Lung (tissue), 4 donors: ENCODE measurements around a stretch of chr9.

DNA sequence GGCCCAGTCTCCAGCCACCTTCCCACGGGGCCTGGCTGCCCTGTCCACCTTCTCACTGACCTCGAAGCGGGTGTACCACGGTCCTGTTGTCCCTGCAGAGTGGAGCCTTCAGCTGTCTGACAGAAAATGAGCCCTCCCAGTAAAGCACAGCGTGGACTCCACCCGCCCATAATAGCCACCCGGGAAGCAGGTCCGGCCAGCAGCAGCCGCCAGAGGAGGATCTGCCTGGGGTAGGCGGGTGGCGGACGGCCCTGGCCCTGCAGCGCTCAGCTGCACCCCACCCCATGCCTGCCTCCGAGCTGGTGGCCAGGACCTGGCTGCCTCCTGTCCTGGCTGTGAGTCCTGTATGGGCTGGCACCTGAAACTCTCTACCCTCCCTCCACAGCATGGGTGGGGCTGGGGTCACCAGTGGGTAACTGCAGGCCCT is 54.5 kb downstream of the SEMA4D start:
- PRO-cap = no peak
- RAMPAGE, long total RNA = no peak
- RRBS = no CpG with 5 or more reads among the region's 14 CpGs

DNA sequence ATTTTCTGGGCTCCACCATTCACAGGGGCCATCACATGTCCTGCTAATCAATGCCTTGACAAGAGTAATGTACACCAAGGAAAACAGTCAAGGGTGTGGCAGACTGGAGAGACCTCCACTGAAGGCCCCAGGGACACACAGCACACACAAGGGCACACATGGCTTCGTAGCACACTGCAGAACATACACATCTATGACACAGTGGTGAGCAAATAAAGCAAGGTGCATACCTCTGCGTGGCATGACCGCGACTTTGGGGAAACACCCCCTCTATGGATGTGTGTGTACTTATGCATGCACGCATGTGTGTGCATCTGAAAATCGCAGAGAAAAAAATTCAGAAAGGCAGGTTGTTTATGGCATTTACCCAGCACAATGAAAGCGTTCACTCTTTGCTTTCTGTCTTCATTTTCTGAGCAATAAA is 20.5 kb downstream of the SEMA4D start:
- PRO-cap = no peak
- RAMPAGE, long total RNA = no peak
- RRBS = no CpG with 5 or more reads among the region's 7 CpGs

- PRO-cap = no peak
- RAMPAGE, long total RNA = no peak
- RRBS = no CpG with 5 or more reads among the region's 6 CpGs
These were observed 9.7 kb upstream of the SEMA4D start for GRCh38 chr9:89507566-89508033.

GRCh38 chr9:89623319-89624036 is 18.7 kb downstream of the GADD45G start:
- PRO-cap = no peak
- RAMPAGE, long total RNA = no peak
- RRBS = no CpG with 5 or more reads among the region's 12 CpGs

DNA sequence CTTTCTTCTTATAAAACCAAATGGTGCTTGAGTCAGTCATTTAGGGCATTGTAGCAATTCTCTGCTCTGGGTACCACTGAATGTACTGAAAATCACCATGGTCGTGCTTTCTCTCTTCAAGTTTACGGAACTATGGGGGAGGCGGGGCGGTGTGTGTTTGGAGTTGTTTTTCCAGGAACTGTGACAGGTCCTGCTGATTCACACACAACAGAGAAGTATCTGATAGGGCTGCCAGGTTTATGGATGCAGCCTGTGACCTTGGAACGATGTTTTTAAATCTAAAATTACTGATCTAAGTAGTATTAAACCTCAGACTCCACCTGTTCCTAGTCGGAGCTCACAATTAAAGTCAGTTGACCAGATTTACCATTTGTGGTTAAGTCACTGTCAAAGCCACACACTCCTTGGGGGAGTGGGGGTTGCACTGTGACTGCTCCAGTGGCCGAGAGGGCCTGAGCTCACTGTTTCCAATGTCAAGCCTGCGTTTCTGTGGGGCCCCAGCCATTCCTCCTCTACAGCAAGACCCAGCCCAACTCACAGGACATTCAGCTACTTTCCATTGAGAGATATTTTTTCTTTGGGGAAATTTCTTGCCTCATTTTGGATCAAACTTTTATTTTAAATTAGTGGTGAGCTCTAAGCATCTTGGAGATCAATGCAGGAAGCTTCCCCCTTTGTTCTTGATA is 44.4 kb downstream of the GADD45G start:
- PRO-cap = no peak
- RAMPAGE, long total RNA = no peak
- RRBS = no CpG with 5 or more reads among the region's 8 CpGs

DNA sequence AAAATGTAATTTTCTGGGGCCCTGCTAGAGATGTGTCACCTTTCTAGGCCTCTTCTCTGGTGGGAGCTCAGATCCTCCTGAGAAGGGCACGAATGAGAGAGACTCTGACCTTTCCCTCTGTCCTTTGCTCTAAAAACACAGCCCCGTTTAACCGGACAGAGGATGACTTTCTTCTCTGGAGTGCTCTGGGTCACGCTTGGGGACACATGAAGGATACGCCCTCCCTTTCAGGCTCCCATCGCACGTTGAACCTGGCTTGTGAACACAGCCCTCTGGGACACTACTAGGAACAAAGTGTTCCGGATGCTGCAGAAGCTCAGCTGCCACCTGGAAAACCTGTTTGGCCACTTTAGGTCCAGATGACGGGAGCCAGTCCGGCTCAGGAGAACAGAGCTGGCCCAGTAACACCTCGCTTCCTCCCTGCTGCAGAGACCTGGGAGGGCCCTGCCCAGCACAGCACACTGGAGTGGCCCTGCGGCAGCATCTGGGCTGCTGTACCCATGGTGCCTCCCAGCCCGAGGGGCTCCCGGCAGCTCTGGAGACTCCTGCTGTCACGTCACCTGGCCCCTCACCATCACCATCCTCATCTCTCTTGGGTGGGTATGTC is 60.1 kb downstream of the GADD45G start:
- PRO-cap = no peak
- RAMPAGE, long total RNA = no peak
- RRBS = 62% methylated on average over 3 of the region's 15 CpGs

GRCh38 chr9:89667720-89668114 is 62.9 kb downstream of the GADD45G start:
- PRO-cap = no peak
- RAMPAGE, long total RNA = no peak
- RRBS = 58% methylated on average over 3 of the region's 8 CpGs

DNA sequence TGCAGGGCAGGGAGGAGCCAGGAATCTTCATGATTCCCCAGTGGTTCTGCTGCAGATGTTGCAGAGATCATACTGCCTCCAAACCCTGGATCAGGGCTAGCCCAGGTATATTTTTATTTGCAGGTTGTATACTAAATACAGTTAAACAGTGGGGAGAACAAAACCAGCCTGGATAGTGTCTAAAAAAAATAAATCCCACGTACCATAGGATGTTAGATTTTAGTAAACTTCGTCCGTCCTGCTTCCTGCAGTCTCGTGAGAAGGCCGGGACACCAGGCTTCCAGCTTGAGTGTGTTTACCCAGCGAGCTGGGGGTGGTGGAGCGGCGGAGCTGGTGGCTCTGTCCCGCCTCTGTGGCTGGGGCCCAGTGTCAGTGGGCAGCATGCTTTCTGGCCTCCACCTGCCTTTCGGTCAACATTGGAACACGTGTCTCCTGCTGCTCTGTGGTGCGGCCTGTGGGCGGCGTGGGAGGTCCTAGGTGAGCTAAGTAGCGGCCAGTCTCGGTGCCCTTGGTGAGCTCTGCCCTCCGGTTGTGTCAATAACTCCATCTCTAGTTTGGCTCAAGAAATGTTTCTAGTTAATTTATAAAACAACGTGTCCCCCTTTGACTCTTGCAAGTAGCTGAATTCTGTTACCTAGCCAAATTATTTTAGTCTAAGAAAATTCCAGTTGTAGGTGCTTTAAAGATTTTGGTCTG is 125.8 kb downstream of the GADD45G start:
- PRO-cap = no peak
- RAMPAGE, long total RNA = no peak
- RRBS = no CpG with 5 or more reads among the region's 18 CpGs

DNA sequence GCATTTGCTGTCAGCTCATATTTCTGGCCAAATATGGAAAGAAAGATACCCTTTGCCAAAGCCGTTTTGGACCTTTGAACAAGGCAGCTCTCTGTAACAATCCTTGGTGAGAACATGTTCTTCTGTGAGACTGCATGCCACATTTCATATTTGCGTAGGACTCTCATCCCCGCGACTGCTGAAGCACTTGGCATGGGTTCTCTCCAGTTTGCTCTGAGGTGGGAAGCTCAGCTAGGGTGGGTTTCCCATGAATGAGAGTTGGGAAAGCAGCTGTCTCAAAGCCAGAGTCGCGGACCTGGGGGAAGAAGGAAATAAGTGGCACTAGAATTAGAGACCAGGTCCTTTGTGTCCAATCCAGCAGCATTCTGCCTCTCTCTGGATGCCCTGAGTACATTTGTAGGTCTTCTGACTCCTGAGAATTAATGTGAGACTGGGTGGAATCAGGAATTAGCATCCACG is 197.0 kb downstream of the GADD45G start:
- PRO-cap = no peak
- RAMPAGE, long total RNA = no peak
- RRBS = no CpG with 5 or more reads among the region's 7 CpGs

DNA sequence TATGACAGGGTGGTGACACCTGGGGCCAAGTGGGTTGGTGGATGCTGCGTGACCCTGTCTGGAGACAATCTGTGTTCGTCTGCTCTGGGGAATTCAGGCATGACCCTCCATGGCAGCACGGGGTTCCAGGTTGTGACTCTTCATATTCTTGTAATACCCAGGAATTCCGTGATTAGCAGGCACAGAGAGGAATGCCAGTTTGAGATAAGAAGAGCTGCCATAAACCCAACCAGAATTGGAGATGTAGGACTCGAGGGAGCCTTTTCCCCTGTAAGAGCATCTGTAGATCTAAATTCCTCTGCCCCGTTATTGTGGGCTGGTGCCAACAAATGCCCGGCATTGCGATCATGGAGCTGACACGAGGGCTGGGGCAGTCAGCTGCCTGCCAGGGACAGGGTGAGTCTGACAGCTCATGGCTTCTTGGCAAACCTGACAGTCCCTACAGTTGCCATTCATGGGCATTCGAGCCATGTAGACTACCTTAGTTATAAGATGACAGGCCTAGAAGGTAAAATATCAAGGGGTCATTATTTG is 279.8 kb downstream of the GADD45G start:
- PRO-cap = no peak
- RAMPAGE, long total RNA = no peak
- RRBS = no CpG with 5 or more reads among the region's 10 CpGs

GRCh38 chr9:89928205-89928483 is 323.3 kb downstream of the GADD45G start:
- PRO-cap = no peak
- RAMPAGE, long total RNA = no peak

DNA sequence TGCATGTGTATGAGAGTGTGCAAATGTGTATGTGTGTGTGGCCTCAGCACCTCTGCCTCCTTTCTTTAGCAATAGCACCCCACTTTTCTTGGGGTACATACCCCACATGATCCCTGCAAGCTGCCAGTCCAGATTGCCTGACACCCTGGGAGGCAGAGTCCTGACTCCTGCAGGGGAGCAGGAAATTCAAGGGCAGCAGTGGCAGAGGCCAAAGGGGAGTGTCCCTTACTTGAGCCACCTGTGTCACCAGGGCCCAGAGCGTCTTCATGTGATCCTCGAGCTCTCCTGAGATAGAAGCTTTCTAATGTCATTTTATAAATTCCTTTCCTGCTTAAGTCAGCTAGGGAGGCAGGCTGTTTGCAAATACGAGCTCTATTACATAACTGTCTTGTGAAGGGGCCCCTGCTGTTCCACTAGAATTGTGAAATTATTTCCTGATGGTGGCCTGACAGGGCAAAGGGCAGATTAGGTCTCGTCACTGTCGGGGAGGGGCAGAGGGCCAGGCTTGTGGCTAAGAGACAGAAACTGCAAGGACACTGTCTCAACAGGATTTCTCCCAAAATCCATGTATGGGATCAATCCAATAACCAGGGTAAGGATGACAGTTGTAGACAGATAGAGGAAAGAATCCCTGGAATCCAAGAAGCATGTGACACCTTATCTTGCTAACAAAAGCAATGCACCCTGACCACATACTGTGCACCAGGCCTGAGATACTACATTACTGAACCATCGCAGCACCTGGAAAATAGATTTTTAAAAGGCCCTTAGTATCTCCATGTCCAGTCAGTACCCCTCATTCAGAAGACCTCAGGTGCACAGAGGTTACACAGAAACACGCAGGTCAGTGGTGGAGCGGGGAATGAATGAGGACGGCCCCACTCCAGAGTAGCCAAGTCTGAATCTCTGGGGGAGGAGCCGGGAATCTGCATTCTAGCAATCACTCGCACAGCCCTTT is 389.4 kb downstream of the GADD45G start:
- PRO-cap = no peak
- RAMPAGE, long total RNA = no peak
- RRBS = no CpG with 5 or more reads among the region's 11 CpGs

DNA sequence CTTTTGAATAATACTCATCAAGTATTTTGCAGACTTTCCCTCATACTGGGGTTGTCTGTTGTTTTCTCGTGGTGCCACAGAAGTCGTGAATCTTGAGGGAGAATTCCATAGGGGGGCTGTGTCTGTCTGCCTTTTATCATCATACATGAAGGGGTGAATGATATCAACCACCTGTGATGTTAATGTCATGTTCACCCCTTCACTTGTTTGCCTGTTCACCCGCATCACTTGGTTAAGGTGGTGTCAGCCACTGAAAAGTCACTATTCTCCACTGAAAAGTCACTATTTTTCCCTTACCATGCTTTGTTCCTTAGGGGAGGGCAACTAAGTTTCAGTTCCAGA is 484.3 kb downstream of the GADD45G start:
- PRO-cap = no peak
- RAMPAGE, long total RNA = no peak
- RRBS = no CpG with 5 or more reads among the region's 3 CpGs

GRCh38 chr9:90815203-90816117 is 13.8 kb downstream of the SYK start:
- PRO-cap = no peak
- RAMPAGE, long total RNA = no peak
- RRBS = no CpG with 5 or more reads among the region's 12 CpGs

GRCh38 chr9:90991928-90992588 is 190.4 kb downstream of the SYK start:
- PRO-cap = no peak
- RAMPAGE, long total RNA = no peak
- RRBS = no CpG with 5 or more reads among the region's 1 CpG

- PRO-cap = unidirectional peak, minus-strand start at chr9:91159883
- RAMPAGE, long total RNA = no peak
- RRBS = no CpG with 5 or more reads among the region's 38 CpGs
These were observed 202.1 kb downstream of the AUH start for GRCh38 chr9:91159338-91160250.

- PRO-cap = no peak
- RAMPAGE, long total RNA = no peak
- RRBS = no CpG with 5 or more reads among the region's 15 CpGs
These were observed 198.0 kb downstream of the AUH start for GRCh38 chr9:91163632-91164221.

- PRO-cap = no peak
- RAMPAGE, long total RNA = no peak
- RRBS = no CpG with 5 or more reads among the region's 6 CpGs
These were observed 186.9 kb downstream of the AUH start for GRCh38 chr9:91174827-91175243.

- PRO-cap = no peak
- RAMPAGE, long total RNA = no peak
- RRBS = no CpG with 5 or more reads among the region's 3 CpGs
These were observed 2.5 kb downstream of the AUH start for GRCh38 chr9:91358864-91359885.

- PRO-cap = no peak
- RAMPAGE, long total RNA = no peak
- RRBS = no CpG with 5 or more reads among the region's 10 CpGs
These were observed 132.2 kb downstream of the ROR2 start for GRCh38 chr9:91817776-91818344.